ENCODE measurements around a stretch of chr12.

GRCh38 chr12:1629279-1629541 lies 179 bp downstream of the WNT5B start:
- RRBS = no CpG with 5 or more reads among the region's 9 CpGs

GRCh38 chr12:1650347-1650835 lies 21.4 kb downstream of the WNT5B start:
- RRBS = no CpG with 5 or more reads among the region's 3 CpGs

GRCh38 chr12:1668679-1669618 lies 21.9 kb upstream of the ADIPOR2 start:
- RRBS = no CpG with 5 or more reads among the region's 19 CpGs

DNA sequence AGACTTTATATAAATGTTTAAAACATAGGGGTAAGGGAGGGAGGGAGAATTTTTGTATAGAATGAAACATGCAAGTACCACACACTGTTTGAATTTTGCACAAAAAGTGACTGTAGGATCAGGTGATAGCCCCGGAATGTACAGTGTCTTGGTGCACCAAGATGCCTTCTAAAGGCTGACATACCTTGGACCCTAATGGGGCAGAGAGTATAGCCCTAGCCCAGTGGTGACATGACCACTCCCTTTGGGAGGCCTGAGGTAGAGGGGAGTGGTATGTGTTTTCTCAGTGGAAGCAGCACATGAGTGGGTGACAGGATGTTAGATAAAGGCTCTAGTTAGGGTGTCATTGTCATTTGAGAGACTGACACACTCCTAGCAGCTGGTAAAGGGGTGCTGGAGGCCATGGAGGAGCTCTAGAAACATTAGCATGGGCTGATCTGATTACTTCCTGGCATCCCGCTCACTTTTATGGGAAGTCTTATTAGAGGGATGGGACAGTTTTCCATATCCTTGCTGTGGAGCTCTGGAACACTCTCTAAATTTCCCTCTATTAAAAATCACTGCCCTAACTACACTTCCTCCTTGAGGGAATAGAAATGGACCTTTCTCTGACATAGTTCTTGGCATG lies 33.7 kb upstream of the LRTM2 start:
- RRBS = no CpG with 5 or more reads among the region's 2 CpGs

DNA sequence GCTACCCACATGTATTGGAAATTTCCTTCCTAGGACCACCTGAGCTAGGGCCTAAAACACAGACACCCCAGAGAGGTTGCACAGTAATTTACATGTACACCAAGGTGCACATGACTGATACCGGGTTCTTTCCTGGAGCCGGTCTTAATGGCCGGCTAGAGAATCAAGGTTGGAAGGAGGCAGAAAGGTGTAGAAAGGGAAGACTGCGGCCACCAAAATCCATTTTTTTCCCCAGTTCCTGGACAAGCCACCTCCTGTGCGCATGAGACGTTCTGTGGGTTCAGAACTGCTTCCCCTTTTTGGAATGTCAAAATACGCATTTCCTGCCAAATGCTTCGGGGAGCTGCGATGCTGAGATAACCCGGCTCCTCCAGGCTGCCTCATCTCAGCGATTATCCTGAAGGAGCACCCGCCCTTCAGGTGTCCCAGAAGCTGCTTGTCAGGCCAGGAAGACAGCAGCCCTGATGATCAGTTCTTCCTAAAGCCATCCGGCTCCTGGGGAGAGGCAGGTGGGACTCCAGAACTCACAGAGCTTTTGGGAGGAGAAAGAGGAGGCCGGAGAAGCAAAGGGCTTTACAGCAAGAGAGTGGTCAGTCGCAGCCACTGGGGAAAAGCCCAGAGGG lies 820 bp downstream of the CACNA2D4 start:
- RRBS = 58% methylated on average over 2 of the region's 15 CpGs

- RRBS = no CpG with 5 or more reads among the region's 28 CpGs
These were observed 13.9 kb upstream of the CACNA2D4 start for GRCh38 chr12:1932059-1933061.

GRCh38 chr12:2053701-2054703 lies 1.2 kb downstream of the CACNA1C start:
- RRBS = 2% methylated on average over 52 of the region's 96 CpGs

DNA sequence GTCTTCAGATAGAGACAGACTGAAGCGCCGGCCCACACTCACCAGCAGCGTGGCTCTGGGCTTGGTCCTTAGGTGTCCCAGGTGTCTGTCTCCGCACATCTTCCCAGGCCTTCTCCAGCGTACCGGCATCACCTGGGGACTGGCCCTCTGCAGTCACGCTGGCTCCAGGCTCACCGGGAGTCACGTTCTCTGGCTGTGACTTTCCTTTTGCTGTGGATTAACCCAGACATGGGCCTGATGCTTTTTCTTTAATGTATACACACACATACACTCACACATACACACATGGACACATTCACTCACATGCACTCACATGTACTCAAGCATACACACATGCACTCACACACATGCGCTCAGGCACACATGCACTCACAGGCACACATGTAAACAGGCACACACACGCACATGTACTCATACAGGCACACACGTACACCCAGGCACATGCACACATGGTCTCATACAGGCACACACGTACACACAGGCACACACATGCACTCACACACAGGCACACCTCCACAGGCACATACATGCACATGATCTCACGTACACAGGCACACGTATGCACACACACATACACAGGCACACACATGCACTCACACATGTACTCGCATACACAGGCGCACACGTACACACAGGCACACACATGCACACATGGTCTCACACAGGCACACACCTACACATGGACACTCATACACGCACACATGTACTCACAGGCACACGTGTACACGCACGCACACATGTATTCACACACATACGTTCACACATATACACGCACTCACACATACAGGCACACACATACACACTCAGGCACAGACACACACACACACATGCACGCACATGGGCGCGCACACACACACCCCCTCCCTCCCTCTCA lies 138.7 kb downstream of the CACNA1C start:
- RRBS = 96% methylated on average over 7 of the region's 27 CpGs

DNA sequence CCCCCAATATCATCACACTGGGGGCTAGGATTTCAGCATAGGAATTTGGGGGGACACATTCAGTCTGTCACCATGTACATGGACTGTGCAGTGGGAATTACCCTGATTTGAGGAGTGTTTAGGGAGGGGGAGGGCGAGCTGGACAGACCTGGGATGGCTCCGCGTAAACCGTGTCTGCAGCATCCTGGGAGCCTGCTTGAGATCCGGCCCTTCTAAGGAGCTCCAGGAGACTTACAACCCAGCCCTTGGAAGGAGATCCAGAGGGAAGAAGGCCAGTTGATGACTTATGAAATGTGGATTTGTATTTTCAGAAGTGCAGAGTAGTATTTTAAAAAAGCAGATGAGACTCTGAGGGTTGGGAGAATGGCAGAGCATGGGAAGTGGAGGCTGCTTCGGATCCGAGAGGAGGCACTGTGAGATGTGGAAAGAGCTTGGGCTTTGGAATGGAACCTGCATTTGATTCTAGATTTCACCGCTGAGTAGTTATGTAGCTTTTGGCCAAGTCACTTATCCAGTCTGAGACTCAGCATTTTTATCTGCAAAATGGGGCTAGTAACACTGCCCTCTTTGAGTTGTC lies 153.3 kb downstream of the CACNA1C start:
- RRBS = no CpG with 5 or more reads among the region's 8 CpGs

- RRBS = 78% methylated on average over 29 of the region's 75 CpGs
These were observed 177.3 kb downstream of the CACNA1C start for GRCh38 chr12:2229626-2230951.

DNA sequence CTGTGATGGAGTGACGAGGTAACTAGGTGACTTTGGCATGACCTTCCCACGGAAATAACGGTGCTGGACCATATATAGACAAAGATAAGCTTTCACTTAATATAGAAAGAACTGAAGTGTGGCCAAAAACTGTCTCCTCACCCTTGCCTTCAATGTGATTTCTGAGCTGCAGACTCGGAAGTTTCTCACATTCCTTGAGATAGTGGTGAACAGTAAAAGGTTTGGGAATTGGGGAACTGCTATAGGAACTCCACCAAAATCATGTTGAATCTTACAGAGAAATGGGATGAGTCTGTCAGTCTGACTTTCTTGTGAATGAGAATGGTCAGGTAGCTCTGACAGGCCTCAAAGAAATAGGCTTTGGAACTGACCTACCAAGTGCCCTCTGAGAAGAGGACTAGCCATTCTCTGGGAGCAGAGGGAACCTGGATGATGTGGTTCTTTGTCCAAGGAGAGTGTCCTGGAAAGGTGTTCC lies 185.5 kb downstream of the CACNA1C start:
- RRBS = no CpG with 5 or more reads among the region's 4 CpGs

GRCh38 chr12:2250733-2251255 lies 198.0 kb downstream of the CACNA1C start:
- RRBS = no CpG with 5 or more reads among the region's 6 CpGs

DNA sequence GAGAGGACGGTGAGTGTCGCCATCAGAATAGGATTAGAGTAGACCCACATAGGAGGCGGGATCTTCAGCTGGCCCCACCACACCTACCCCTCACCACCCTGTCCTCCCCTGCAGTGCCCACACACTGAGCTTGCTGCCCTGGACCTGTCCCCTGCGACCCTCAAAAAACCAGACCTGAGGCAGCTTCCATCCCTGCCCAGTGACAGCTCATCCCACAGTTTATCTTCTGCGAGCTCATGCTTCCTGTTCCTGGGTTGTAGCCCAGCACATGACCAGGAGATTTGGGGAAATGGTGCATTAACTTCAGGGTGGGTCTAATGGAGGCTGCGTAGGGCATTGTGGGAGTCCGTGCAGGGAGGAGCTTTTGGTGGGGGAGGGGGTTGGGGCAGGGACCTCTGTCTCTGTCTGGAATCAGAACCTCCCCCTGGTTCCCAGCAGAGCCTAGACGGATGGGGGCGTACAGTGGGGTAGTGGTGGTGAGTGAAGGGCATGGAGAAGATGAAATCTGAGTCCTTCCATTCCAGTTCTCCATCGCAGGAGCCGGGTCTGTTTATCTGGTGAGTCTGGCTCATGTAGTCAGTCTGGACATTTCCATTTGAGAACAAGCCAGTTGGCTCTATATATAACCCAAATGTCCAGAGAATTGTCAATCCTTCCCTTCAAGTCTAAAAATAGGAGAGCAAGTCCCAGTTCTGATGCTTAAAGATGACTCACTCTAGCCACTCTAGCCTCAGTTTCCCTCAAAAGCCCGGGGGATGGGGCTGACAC lies 270.9 kb downstream of the CACNA1C start:
- RRBS = no CpG with 5 or more reads among the region's 12 CpGs

DNA sequence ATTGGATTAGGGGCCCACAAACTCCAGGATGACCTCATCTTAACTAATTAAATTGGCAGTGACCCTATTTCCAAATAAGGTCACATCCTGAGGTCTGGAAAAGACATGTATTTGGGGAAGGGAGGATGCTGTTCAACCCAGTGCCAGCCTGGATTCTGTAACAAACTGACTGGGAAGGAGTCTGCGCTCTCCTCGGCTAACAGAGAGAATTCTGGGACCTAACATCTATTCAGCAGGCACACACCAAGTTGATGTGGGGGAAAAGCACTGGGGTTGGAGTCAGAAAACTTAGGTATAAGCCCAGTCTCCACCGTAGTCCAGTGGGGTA lies 365.6 kb upstream of the FKBP4 start:
- RRBS = no CpG with 5 or more reads among the region's 3 CpGs

DNA sequence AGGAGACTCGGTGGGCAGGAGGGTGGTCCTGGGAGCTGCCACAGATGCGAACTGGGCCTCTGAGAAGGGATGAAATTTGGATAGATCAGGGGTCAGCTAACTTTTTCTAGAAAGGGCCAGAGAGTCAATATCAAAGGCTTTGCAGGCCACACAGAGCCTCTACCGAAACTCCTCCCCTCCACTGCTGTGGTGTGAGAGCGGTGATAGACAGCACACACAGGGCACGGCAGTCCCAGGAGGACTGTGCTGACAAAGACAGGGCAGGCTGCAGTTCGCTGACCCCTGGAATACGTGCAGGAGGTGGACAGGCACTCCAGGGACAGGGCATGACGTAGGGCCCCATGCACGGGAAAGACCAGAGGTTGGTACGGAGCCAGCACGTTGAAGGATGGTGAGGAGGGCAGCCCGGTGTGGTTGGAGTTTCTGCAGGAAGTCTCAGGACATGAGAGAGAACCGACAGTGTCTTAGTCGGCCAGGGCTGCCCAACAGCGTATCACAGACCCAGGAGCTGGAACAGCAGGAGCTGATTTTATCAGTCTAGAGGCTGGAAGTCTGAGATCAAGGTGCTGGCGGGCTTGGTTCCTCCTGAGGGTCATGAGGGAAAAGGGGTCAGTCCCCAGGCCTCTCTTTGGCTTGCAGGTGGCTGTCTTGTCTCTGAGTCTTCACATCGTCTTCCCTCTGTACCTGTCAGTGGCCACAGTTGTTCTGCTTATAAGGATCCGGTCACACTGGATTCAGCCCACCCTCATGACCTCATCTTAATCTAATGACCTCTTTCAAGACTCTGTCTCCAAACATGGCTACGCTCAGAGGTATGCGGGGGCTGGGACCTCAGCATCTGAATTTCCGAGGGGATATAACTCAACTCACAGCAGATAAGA lies 254.2 kb upstream of the FKBP4 start:
- RRBS = no CpG with 5 or more reads among the region's 21 CpGs

DNA sequence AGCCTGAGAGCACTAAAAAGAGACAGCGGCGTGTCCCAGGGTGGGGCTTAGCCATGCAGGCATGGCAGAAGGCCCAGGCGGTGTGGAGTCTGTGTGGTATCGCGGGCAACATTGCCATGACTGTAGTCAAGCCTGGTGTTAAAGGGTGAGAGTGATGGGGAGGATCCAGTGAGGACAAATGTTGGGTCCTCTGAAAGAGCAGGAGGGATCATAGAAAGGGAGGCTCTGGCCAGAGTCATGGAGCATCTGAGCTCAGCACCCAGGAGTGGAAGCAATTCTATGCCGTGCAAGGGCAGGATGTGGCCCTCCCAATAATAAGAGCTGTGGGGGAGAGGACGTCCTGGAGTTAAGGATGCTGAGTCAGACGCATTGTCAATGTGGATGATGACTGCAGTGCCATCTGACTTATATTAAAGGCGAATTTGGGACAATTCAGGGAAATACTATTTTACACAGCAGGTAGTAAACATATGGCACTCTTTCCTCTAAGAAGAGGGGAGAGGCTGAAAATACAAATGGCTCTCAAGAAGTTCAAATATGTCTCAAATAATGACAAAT lies 241.1 kb upstream of the FKBP4 start:
- RRBS = no CpG with 5 or more reads among the region's 9 CpGs

DNA sequence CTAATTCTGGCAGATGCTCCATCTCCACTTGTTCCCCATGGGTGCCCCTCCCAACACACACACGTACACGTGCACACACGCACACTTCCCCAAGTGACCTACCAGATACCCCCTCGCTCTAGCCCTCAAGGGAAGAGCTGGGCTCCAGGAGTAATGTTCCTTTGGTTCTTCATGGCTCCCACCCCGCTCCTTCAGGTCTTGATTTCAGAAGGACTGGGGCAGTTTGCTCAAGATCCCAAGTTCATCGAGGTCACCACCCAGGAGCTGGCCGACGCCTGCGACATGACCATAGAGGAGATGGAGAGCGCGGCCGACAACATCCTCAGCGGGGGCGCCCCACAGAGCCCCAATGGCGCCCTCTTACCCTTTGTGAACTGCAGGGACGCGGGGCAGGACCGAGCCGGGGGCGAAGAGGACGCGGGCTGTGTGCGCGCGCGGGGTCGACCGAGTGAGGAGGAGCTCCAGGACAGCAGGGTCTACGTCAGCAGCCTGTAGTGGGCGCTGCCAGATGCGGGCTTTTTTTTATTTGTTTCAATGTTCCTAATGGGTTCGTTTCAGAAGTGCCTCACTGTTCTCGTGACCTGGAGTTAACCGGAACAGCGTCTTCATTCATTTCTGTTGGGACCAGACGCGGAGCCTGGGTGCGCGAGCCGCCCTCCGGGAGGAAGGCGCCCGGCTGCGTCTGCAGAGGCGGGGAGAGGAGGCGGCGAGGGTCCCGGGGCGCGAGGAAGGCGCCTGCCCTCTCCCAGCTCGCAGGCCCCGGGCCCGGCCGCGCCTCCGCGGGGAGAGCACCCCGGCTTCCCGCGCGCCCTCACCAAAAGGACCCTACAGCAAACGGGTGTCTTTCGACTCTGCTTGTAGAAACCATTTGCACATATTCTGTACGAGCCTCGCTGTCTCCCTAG lies 103.8 kb upstream of the FKBP4 start:
- RRBS = 17% methylated on average over 19 of the region's 66 CpGs

DNA sequence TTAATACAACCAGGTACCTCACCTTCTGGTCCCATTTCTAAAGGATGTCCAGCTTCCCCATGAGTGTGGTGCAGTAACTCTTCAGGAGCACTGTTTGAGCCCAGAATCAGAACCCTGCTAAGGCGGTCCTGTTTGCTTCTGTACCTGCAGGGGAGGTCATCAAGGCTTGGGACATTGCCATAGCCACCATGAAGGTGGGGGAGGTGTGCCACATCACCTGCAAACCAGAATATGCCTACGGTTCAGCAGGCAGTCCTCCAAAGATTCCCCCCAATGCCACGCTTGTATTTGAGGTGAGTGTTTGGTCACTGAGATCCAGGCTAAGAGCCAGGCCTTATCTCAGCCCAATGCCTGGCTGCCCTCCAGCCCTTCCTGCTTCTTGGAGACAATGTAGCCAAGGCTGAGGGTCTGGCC lies 2.8 kb downstream of the FKBP4 start:
- RRBS = no CpG with 5 or more reads among the region's 3 CpGs

DNA sequence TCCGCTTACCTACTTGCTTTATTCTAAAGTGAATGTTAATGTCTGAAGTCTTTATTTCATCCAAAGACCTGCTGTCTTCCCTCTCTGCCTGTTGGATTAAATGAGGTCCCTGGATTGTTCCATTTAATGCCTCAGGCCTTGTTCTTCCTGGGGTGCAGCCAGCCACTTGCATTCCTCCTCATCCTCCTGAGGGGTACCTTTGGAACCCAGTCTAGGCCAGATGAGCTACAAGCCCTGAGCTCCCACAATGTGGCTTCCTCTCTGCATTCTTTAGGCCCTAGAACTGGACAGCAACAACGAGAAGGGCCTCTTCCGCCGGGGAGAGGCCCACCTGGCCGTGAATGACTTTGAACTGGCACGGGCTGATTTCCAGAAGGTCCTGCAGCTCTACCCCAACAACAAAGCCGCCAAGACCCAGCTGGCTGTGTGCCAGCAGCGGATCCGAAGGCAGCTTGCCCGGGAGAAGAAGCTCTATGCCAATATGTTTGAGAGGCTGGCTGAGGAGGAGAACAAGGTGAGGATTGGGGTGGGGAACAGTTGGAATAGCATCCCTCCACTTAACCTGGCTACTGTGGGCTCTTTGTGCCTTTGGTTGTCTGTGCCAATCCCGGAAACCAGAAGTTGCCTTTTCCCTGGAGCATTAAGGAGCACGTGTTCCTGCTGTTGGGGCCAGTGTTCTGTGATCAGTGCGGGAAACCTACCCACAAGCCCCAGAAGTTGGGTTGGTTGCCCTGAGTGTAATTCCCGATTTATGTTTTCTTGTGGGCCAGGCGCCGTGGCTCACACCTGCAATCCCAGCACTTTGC lies 6.3 kb downstream of the FKBP4 start:
- RRBS = no CpG with 5 or more reads among the region's 16 CpGs

DNA sequence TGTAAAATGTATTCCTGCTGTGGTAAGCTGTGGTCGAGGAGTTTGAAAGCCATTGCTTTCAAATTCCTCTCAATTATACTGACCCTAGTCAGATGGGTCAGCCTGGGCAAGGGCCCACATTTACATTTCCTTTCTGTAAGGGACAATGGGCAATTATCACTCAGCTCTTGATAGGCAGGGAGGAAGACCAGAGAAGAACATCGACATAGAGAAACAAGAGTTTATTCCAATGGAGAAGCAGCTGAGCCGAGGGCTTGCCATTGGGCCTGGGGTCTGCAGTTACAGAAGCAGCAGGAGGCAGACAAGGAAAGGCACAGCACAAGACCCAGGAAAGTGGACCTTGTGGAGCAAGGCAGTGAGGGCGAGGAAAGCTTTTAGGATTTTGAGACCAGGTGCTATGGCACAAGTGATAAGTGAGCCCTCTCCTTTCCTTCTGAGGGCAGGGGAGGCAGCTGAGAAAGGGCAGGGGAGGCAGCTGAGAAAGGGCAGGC lies 9.6 kb downstream of the NRIP2 start:
- RRBS = no CpG with 5 or more reads among the region's 4 CpGs